Ileum (tissue), 1 donor: ENCODE measurements around a stretch of chr15.

- PRO-cap = no peak
Observed at GRCh38 chr15:94363045-94363796, 131.9 kb downstream of the MCTP2 start.

GRCh38 chr15:94484408-94484633 is 253.0 kb downstream of the MCTP2 start:
- PRO-cap = no peak

DNA sequence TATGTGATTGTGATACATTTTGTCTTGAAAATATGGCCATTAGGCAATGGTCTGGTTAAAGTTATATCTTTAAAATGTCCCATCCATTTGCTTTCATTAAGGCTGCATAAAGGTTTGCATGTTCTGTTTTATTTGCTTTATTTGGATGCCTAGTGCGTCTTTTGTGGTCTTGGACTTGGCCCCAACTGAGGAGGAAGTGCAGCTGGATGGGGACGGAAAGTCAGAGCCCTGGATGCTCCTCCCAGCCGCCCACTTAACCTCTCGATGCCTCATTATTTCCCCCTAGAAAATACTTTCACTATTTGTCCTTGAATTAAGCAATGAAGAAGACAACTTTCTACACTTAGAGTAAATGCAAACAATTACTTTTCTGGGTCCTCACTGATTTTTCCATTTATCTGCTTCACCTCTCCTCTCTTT is 898.2 kb downstream of the MCTP2 start:
- PRO-cap = no peak

- PRO-cap = no peak
Observed at GRCh38 chr15:95259966-95260383, 1028.6 kb downstream of the MCTP2 start.

DNA sequence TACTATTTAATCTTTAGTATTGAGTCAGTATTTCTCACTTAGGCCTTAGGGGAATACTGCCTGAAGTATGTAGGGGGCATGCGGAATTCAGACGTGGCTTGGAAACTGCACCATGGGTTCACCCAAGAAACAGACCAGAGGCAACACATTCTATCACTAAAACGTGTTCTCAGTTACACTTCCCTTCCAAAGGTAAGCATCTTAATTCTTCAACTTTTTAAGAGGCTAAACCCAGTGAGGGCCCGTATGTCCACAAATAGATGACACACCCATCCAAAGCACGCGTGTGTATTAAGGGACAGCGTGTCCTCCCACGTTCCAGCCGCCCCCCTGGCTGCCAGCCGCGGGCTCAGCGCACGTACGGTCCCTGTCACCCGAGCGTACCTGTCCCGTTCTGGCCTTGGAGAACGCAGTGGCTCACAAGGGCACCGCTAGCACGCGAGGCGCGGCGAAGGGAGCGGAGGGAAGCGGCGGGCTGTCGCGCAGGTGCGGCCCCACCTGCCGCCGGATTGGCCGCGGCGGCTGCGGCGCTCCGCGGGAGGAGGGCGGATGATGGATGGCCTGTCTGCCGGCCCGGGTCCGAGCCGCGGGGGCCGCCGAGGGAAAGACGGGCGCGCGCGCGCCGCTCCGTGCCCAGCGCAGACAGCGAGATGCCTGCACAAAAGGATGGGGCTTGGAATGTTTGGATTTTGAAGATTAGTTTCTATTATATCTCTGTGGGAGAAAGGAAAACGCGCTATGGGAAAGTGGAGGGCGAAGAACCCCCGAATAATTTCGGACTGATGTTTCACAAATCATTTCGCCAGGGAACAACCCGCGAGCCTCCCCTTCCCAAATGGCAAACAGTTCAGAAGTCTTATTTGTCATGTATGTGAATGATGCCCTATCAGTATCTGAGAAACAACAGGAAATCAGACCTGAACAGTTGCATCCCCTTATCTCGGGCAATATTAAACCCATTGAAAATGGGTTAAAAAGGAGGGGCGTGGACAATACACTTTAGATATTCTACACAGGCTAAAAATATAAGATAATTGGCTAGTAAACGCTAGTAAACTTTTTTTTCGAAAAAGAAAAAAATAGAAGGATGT is 1003.7 kb upstream of the NR2F2 start:
- PRO-cap = no peak

- PRO-cap = no peak
Observed at GRCh38 chr15:95494836-95495213, 835.7 kb upstream of the NR2F2 start.

GRCh38 chr15:95972228-95972720 is 358.2 kb upstream of the NR2F2 start:
- PRO-cap = no peak

DNA sequence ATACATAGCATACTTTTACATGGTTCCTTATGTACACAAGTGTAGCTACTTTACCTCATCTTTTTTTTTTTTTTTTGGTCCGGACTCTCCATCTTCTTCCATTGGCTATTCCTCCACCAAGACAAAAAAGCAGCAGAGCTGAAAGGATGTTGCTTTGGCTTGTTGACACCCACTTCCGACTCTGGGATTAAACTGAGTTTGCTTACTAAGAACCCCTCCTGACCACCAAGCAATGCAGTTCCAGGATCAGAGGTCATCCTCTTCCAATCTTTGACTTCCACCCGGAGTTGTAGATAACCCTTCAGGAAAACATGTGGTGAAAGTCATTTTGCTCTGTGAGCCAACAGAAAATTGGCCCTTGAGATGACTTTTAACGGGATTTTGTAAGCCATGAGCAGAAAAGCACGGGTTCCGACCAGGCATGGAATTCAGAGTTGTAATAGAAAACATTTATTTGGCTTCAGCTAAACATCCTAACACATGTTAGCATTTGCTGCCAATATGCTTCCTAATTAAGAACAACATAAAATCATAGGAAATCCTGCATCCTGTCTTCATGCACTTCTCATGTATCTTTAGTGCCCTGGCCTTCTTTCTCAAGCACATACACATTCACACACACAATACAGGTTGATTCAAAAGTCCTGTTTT is 171.6 kb upstream of the NR2F2 start:
- PRO-cap = no peak

GRCh38 chr15:96277307-96277668 is 53.2 kb upstream of the NR2F2 start:
- PRO-cap = no peak

DNA sequence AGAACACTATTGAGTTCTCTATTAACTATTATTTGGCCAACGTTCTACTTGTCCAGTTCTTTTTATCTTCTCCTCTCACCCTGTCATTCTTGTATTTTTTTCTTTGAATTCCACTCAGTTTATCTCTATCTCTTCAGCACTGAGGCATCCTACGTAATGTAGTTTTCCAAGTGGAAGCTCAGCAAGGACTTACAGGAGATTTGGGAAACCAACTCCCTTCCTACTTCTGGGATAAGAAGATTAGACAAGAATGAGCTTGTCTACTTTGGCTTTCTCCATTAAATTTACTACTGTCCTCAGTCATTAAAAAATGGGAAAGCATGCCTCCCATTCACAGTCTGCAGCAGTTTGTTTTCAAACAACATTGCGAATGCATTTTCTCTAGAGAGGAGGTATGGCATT is 21.3 kb upstream of the NR2F2 start:
- PRO-cap = no peak

DNA sequence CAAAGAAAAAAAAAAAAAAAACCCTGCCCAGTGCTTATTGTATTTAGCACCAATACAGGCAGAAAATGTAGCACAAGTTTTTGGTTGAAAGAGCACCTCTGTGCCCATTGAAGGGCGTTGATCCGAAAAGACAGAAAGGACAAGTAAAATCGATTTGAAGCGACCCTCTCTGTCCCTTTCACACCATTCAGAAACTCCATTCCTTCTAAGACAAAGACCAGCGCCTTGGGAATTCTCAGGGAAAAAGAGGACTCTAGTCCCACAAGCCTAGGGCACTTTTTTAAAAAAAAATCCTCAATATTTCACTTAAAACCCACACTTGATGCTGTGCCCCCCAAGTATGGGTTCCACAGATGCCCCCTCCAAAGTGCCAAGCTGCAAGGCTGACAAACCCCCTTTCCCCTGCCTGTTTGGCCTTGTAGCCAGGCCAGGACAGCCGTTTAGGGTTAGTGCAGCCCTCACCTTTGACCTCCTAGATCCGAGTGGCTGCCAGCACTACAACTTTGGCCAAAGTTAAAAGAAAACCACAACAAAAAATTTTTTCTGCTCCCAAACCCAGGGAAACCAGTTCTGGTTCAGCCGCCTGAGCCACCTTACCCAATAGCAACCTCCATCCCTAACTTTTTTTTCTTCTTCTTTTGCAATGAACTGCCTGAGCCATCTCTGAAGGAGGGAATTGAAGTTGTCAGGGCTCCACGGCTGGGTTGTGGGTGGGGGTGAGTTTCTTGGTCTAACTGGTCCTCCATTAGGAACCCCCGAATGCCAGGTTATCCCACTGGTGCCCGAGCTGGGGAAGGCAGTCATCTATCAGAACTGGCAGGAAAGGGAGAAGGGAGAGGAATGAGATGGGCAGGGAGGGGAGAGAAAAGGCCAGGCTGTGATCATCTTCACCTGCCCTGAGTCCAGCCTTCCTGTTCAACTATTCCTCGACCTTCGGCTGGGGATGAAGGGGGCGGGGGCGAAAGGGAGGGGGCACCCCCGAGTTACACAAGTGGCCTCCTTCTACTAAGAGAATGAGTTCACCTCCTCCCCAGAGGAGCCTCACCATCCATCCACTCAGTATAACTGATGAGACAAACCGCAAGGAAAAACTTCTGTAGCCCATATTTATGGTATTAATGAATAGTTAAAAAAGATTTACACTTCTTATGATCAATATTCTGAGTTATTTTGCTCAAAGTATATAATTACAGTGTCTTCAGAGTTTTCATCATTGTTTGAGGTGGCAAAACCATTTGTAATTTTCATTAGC is 6.3 kb upstream of the NR2F2 start:
- PRO-cap = no peak

DNA sequence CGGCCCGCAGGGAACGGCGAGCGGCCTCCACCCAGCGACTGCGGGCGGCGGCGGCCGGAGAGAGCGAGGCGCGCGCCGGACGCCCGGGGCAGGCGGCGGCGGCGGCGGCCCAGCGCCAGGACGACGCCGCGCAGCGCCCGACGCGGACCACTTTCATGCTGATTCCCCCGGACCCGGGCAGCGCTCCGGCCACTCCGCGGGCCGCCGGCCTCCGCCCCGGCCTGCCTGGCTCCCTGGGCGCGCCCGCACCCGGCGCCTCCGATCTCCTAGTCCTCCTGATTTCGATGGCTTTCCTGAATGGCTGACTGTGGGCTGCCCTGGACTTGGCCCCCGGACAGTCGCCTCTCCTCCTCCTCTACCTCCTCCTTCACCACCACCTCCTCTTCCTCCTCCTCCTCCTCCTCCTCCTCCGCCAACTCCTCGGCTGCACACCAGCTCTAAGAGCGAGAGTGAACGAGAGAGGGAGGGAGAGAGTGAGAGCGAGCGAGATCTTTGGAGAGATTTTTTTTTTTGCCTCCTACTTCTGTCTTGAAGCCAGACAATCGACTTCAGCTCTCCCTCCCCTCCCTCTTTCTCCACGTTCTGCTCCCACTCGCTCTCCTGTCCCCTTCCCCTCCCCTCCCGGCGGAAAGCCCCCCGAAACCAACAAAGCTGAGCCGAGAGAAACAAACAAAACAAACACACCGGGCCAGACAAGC is 840 bp downstream of the NR2F2 start:
- PRO-cap = bidirectional peak, plus-strand start at position 37 of the sequence, minus-strand start at position 40 of the sequence; bidirectional peak, plus-strand start at position 446 of the sequence, minus-strand start at position 223 of the sequence

- PRO-cap = no peak
Observed at GRCh38 chr15:96334848-96335846, 4.6 kb downstream of the NR2F2 start.

DNA sequence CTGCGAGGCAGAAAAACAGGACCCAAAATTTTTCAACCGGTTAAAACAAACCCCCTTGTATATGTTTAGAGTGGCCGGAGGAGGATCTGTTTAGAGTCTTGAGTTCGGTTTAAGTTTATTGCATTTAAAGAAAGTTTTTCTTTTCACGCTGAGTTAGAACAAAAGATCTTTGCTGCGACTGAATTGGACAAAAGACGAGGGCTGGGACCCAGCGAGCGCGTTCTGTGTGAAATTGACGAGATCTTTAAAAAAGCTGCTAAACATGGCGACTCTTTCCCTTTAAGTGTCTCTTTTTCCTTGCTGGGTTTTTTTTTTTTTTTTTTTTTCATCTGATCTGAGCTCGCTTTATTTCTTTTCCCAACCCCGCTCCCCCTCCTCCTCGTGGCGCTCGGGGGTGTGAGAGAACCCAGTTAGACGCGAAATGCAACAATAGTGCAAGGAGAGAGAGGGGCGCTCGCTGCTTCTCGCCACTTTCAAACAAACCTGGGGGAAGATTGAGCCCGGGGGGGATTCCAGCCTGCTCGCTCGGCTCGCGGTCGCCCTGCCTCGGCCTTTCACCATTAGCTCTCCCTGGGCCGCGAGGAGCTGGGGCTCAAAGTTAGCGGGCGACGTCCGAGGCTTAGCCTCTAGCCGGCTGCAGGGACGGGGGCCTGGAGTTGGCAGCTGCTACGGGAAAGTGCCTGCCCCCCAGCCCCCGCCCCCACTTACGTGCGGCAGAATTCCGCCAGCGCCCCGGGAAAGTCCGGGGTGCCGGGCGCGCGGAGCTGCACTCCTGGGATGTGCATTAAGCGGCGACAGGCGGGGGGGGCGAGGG is 10.1 kb downstream of the NR2F2 start:
- PRO-cap = bidirectional peak, plus-strand start at position 727 of the sequence, minus-strand start at position 652 of the sequence

DNA sequence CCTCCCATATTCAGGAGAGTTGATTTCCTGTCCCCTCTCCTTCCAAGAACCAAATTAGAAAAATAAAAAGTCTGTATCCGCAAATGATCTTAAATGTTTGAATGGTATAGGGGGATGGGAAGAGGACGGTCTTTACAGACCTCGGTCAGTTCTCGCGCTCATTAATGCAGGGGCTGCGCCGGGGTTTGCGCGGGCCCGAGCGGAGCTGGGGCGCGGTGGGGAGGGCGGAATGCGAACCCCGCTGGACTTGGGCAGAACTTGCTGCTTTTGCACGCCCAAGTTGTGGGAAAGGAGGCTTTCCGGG is 10.9 kb downstream of the NR2F2 start:
- PRO-cap = no peak

DNA sequence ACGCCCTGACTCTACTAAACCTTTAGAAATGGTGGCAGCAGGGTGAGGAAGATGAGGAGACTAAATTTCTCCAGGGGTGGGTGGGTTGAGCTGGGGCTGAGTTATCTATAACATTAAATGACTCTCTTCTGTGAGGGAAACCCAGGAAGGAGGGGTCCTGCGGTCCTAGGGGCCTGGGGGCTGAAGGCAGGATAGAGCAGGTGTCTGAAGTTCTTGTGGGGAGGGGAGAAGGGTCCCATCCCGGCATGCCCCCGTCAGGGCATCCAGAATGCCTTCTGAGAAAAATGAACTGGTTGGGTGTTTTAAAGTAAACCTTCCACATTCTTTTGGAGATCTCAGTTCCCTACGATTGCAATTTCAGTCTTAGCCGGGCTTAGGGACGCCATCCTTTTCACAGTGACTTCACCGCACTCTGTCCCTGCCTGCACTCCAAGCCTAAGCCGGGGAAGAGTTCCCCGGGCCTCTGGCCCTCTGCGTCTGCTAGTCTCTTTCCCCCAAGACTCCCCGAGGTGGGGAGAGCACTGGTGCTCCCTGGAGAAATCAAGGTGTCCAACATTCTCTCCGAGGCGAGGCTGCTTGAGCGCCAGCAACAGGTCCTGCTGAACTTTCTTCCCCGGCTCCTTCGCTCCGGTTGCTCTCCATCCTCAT is 28.6 kb downstream of the NR2F2 start:
- PRO-cap = no peak

DNA sequence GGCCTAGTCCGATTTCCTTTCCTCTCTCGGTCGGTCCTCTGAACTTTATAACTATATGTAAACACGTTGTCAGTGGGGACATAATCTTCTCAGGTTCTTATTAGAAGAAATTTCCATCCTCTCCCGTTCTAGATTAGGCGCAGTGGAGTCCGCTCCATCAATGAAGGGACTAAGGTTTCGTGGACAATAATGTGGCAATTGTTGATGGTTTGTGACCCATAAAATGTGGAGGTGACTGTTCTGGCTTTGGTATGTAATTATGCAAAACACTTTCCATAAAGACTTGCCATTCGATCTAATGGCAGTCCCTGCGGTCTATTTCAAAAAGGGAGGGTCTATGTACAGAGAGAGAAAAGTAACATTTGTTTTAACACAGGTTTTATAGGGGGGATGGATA is 31.9 kb downstream of the NR2F2 start:
- PRO-cap = no peak

- PRO-cap = no peak
Observed at GRCh38 chr15:96896952-96897410, 566.5 kb downstream of the NR2F2 start.

GRCh38 chr15:98522388-98522710 is 126.0 kb upstream of the IGF1R start:
- PRO-cap = unidirectional peak, plus-strand start at chr15:98522630

GRCh38 chr15:98550206-98550715 is 98.1 kb upstream of the IGF1R start:
- PRO-cap = no peak